Mesangial cell (primary cell): ENCODE measurements around a stretch of chr6.

- RAMPAGE, long total RNA: no peak
Measured at GRCh38 chr6:170462235-170462912, 90.7 kb downstream of the PSMB1 start.

DNA sequence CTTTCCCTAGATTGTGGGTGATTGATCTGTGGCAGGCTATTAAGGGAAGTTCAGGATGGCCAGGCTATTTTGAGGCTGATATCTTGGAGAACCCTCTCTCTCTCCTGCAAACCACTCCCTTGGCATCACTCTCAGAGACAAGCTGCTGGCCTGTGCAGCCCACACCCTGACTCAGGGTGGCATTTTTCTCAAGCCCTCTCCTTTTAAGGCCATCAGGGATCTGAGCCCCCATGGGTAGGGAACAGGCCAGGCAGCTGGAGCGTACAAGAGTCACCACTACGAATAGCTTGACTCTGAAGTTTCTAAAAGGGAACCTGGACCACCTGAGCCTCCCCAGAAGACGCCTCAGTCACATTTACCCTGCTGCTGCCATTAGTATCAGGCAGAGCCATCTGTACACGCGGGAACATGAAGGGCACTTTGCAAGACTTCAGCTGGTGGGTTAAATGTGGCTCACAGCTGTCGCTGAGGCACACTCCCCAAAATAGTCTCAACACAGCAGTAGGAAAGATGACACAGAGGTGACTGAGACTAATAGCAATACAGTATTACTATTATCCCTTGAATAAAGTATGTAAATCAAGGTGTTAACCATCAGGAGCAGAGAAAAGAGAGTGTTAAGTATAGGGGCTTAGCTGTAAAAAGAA lies 29.1 kb downstream of the PSMB1 start:
- RAMPAGE, long total RNA: no peak